ENCODE measurements around a stretch of chr5.

GRCh38 chr5:92939431-92939839 is 643.6 kb upstream of the NR2F1 start:
- PRO-cap, result no peak

DNA sequence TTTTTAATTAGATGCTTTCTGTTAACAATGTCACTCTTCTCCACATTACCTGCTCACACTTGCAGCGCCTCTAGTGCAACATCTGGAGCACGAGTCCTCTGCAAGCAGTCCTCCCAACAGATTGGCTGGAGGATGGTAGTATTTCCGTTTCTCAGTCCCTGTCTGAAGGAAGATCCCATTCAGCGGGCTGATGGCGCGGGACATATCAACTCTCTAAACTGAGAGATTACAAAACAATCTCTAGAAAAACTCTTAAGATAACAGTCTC is 13.2 kb upstream of the NR2F1 start:
- PRO-cap, result no peak

DNA sequence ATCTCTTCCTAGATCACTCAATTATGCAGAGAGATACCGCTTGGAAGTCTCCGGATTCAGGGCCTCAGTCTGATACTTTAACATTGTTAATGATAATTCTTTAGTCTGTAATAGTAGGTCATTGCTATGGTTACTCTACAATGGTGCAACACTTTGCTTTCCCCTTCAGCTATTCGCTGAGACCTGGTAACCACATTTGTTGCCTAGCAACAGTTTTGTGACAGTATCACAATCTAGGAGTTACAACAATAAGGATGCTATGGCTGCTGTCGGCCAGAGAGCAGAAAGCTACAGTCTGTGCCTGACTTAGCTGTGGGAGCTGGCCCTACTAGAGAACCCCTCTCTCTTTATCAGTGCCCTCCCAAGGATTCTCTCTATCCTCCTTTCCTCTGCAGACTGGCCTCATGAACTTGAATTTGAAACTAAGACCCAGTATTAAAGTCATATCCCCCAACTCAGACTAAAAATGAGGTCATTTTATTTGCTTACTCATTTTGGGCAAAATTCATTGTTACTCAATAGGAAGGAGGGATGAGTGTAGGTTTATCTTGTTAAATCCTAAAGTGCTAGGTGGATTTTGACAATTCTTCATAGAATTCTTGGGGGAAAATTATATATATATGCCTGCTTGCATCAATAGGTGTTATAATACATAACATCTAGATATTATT is 39.4 kb downstream of the NR2F1 start:
- PRO-cap, result no peak

DNA sequence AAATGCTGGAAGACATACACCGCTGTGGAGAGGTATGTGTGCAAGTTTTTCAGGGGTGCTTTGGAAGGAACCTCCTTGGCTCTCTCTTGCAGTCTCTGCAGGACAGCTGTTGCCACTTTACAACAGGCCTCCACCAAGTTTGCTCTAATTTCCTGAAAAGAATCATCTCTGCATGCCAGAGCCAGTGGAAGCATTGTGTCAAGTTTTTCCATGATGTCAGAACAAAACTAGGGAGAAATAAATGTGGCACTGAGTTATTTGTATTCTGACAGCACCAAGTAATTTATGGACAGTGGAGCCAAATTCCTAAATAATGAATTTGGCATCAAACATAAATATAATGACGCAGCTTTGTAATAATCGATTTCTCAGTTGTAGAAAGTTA is 146.9 kb downstream of the KIAA0825 start:
- PRO-cap, result no peak

- PRO-cap, result no peak
Observed at GRCh38 chr5:95543128-95543815, 11.5 kb downstream of the SKIC3 start.

- PRO-cap, result unidirectional peak, minus-strand start at chr5:95560311
Observed at GRCh38 chr5:95560144-95560447, 5.2 kb downstream of the ARSK start.

DNA sequence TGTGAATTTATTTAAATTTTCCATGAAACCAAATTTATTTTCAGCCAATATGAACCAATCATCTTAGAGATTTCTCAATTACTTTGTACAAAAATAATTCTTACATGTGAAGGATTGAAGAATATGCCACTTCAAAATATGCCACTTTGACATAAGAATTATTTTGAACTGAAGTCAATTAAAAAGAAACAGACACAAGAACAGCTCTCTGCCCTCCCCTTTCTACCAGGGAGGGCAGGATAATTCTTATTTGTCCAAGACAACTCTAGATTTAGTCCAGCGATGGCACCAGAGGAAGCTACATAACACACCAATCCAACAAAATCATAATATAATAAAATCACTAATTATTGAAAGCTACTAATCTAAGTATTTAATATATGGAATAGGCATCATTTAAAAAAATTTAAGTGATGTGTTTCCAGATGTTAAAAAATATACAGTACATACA is 11.8 kb upstream of the SPATA9 start:
- PRO-cap, result no peak

GRCh38 chr5:95712258-95712851 is 18.8 kb upstream of the RHOBTB3 start:
- PRO-cap, result no peak

- PRO-cap, result no peak
Observed at GRCh38 chr5:95730246-95730601, 912 bp upstream of the RHOBTB3 start.

DNA sequence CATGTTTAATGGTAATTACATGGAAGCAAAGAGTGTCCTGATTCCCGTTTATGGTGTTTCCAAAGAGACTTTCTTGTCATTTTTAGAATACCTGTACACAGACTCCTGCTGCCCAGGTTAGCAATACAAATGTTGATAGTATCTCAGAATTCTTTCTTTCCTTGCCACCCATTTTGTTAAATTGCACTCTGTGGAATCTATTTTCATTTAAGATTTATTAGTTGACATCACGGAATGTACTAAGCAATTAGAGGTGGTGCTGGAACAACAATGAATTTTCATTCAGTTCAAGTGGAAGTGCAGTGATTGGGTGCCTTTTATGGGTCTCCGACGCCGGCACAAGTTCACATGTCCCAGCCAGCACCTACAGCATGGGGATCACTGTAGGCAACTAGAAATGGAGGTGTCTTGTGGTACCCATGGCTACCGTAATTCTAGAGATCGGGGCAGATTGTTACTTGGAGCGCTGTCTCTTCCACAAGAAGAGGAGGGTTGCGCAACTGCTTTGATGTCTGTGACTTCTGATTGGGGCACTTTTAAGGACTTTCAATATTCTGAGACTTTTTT is 42.1 kb downstream of the GLRX start:
- PRO-cap, result no peak

DNA sequence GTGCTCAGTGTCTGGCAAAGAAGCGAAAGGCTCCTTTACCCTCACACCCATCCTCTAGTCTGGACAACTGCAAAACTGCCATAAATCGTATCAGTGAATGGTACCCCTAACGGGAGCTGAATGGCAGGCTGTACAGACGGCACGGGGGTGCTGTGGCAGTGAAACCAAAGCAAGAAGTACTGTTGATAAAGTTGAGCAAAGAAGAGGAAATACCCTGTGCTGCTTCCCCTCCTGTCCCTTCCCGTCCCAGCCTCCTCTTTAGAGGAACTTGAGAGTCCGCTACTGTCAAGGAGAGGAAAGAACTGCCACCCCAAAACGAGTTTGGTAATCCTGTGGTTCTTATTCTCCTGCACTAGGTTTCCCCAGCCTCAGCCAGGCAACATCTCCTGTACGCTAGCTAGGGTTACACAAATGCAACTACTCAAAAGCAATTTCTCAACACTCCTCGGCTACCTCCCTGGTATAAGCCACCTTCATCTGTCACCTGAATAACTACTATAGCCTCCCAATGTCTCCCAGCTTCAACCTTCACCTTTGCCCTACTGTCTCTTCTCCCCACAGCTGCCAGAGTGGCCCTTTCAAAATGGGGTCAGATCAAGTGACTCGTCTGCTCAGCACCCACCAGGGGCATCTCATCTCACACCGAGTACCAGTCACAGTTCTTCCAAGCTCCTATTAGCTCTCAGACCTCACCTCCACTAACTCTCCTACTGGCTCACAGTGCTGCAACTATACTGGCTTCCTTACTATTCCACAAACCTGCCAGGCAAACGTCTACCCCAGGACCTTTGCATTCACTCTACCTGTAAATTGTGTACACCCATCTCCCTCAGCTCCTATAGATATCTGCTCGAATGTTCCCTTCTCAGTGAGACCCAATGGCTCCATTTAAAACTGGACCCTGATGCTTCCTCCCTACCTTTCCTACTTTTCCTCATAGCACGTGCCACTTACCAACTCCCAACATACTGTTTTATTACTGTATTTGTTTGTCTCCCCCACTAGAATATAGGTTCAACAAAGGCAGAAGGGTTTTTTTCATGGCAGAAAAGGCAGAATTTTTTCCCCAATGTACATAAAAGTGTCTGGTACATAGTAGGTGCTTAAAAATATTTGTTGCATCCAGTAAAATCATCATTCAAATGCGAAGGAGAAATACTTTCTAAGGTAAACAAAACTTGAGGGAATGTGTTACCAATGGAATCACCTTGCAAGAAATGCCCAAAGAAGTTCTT is 4.0 kb downstream of the GLRX start:
- PRO-cap, result no peak

DNA sequence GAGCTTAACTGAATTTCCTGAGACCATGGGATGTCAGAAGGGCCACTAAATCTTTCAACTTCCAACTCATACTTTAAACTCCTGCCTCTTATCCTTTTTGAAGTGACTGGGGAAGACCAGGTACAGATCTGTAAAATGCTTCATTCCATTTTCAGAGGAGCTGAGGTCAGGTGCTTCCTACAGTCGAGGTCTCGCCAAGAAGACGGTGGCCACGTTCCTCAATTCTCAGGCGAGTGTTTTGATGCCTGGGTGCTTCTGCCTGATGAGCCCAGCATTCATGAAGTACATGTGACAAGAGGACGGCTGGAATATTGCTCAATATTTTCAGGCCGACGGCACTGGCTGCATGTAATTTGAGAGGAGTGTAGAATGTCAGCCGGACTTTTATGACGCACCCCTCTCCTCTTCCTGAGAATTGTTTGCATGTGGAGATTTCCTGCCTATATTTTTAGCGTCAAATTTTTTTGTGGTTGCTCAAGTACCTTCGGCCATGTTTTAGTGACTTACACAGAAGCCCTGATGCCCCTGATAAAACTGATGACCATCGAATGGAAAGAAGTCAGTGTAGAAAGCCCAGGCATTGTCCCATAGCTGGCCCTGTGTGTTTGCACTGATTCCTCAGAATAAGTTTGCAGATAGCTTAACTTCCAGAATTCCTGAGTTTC is 38.8 kb upstream of the GLRX start:
- PRO-cap, result bidirectional peak, plus-strand start at position 361 of the sequence, minus-strand start at position 235 of the sequence

- PRO-cap, result no peak
Observed at GRCh38 chr5:95898053-95899077, 63.3 kb downstream of the ELL2 start.

DNA sequence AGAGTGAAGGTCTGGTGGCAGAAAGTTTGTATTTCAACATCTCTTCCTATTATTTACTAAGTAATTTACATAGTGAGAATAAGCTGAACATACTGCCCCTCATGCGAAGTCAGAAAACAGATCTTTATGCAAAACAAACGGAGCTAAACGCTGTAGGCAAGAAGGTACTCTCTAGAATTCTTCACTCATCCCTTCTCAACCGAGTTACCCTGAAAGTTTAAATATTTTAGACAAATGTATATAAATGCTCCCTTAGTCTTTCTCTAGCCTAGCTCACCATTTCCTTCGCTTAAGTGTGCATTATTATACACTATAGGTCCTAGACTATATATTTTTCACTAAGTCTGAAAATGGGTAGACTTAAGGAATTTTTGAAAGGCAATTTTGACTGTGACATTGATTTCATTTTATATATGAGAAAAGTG is 44.8 kb downstream of the ELL2 start:
- PRO-cap, result no peak

DNA sequence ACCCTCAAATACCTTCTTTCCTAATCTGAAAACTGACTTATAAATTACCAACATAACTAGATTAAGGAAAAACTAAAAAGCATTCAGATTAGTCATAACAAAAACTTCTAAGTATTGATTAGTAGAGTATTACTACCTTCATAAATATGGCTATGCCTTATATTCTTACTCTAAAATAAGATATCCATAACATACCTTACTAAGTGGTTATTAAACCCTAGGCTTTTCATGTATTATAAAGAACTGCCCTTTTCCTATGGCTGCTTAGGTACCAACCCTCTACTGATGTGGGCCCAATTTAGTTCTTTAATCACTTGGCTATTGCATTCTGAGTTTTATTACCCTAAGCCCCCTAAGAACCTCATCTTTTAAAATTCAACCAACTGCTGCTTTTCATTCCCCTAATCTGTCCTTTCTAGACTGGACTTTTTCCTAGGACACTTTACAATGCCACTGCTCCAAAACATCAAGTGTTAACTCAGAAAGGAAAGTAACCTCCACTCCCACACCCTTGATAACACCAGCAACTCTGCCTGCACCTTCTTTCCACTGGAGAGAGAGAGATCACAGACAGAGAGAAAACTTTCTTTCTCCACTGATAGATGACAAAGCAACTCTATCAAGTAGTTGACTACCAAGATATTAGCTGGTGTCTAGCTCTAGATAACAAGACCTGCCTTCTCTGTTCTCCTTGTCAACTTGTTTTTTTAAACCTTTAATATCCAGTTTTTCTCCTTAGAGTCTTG is 27.4 kb downstream of the ELL2 start:
- PRO-cap, result no peak

- PRO-cap, result no peak
Observed at GRCh38 chr5:96113483-96113920, 151.9 kb upstream of the ELL2 start.

- PRO-cap, result no peak
Observed at GRCh38 chr5:96122265-96122657, 160.6 kb upstream of the ELL2 start.

GRCh38 chr5:96177047-96177852 is 215.6 kb upstream of the ELL2 start:
- PRO-cap, result no peak

- PRO-cap, result no peak
Observed at GRCh38 chr5:96226784-96227229, 206.2 kb downstream of the PCSK1 start.

DNA sequence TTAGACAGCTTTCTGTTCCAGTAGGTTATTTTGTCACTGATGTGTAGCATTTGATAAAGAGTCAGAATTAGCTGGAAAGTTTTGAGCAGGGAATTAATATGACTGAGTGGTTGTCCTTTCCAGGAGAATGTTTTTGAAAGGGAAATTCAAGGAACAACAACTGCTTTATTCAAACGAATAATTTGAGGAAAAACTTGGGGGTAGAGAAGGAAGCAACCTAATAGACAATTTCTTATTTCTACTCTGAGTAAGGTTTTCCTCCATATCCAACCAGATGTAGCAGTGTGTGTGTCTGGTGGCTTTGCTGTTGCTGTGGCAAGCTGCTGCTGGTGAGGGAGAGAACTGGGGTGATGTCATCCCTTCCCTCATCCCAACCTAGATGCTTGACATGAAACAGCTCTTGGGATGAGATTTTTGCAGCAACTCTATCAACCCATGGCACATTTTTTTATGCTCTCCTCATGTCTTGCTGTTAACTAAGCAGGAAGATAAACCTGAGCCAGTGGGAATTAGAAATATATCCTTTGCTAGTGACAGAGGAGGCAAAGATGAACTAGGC is 135.8 kb downstream of the PCSK1 start:
- PRO-cap, result no peak